Sigmoid colon (tissue), 4 donors: ENCODE measurements around the gene ASB7.

DNA sequence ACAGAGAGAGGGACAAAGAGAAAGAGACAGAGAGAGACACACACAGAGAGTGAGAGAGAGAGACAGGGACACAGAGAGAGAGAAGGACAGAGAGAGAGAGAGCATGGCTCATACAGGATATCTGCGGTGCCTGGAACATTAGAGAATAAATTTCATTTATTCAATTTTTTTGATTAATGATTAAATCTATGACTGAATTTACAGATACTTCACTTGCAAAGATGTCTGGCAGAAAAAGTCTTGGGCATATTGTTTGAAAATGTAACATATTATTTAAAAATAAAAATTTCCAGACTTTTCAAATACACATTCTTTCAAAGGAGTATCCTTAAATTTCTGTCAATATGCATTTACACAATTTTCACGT lies 10.5 kb downstream of the CERS3 start:
- PRO-cap, result no peak
- RAMPAGE, long total RNA, 4 experiments, result no peak in any of the 4 experiments

DNA sequence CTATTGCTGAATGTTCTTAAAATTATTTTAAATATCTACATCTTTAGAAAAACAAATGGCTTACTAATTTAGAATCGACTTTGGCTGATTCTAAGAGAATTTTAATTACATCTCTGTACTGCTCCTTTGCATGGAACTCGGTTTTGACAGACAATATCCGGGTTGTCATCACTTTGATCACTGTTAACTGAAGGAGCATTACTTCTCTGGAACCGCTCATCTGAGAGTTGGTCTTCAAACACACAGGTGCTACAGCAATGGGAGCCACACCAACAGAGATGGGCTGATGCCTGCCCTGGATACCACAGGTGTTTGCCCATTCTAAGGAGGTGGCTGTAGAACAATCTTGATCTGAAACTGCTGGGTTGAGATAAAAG lies 21.6 kb downstream of the LINS1 start:
- PRO-cap, result no peak
- RAMPAGE, long total RNA, 4 experiments, result no peak in any of the 4 experiments

GRCh38 chr15:100602285-100603028 lies at the start of gene ASB7:
TSS of gene ASB7 (plus strand) at chr15:100602589.
- PRO-cap, result unidirectional peak, plus-strand start at chr15:100602606
- RAMPAGE, long total RNA, 4 experiments, result start-site peak on the plus strand in 3 of 4 experiments, at chr15:100602598-100602853 at its widest, 19 to 94 reads per replicate

- PRO-cap, result no peak
- RAMPAGE, long total RNA, 4 experiments, result no peak in any of the 4 experiments
These were observed 67.9 kb downstream of the LRRK1 start for GRCh38 chr15:100987001-100987494.

DNA sequence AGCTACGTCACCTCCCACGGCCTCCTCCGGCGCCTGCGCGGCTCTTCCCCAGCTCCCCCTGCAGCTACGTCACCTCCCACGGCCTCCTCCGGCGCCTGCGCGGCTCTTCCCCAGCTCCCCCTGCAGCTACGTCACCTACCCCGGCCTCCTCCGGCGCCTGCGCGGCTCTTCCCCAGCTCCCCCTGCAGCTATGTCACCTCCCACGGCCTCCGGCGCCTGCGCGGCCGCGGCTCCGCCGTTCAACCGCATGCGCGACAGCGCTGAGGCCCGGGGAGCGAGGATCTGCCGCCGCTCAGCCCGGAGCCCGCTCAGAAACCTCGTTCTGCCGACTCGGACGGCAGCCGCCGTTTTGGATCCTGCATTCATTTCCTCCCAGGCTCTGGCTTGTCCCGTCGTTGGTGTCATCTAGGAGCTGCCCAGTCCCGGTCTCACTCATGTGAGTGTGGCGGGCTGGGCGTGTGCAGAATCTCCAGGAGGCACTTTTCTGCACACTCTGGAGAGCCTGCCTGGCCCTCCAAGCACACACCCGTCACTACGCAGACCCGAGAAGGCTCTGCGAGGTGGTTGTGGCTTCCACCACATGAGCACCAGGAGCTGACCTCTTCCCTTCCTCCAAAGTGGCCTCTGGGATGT lies 165.4 kb downstream of the CHSY1 start:
- PRO-cap, result no peak
- RAMPAGE, long total RNA, 4 experiments, result no peak in any of the 4 experiments

- PRO-cap, result no peak
- RAMPAGE, long total RNA, 4 experiments, result no peak in any of the 4 experiments
These were observed 3.7 kb downstream of the CHSY1 start for GRCh38 chr15:101247907-101248740.

DNA sequence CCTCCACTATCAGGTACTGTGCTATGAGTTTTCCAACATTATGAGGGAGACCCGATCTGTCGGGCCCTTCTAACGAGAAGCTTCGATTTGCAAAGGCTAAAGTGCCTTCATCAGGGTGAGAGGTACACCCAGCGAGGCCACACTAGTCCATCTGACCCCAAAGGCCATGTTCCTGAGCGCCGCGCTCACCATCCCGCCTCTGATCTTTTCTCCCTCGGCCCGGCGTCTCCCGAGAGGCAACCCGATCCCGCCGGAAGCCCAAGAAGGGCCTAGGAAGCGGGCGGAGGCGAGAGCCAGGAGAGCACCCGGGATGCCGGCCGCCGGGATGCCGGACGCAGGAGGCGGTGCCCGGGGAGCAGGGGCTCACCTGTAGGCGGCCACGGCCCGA lies 1.1 kb downstream of the CHSY1 start:
- PRO-cap, result no peak
- RAMPAGE, long total RNA, 4 experiments, result no peak in any of the 4 experiments

DNA sequence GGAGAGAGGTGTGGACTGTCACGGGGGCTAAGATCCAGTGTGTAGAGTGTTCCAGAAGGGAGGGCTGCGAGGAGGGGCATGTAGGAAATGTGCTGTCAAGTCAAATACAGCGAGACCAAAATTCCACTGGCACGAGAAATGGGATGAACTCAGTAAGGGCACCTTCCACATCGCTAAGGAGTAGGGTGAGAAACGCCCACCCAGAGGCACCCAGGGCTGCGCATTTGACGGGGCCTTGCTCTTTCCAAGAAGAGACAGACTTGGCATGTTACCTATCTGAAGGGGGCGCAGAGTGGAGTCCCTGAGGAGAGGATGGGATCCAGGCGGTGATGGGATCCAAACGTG lies 7.8 kb downstream of the SELENOS start:
- PRO-cap, result no peak
- RAMPAGE, long total RNA, 4 experiments, result no peak in any of the 4 experiments

- PRO-cap, result no peak
- RAMPAGE, long total RNA, 4 experiments, result no peak in any of the 4 experiments
These were observed 914 bp upstream of the SELENOS start for GRCh38 chr15:101277838-101278960.

- PRO-cap, result no peak
- RAMPAGE, long total RNA, 4 experiments, result no peak in any of the 4 experiments
These were observed 27.5 kb upstream of the SNRPA1 start for GRCh38 chr15:101322561-101323031.

DNA sequence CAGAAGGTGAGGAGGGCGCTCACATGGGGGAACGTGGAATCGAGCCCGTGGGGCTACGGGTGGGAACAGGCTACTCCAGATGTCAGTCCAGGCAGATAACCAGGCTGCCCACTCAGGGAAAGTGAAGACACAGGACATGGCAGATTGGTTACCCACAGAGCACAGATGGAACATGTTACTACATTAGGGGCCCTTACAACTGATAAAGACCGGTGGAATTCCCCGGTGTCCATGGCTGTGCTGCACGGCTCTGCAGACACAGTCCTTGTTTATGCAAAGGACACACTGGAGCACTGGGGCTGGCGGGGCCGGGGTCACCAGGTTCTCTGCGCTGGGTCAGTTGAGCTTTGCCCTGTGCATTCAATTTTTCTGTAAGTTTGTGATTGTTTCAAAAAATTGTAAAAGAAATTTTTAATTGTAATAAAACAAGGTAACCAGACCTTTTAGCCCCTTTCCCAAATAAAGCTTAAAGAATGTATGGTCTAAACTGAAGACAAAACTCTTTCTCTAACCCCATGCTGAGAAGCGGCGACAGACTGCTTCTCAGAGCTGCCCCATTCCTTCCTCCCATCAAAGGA lies 36.8 kb downstream of the PCSK6 start:
- PRO-cap, result no peak
- RAMPAGE, long total RNA, 4 experiments, result no peak in any of the 4 experiments

GRCh38 chr15:101482191-101483600 lies 6.8 kb downstream of the PCSK6 start:
- PRO-cap, result no peak
- RAMPAGE, long total RNA, 4 experiments, result no peak in any of the 4 experiments

- PRO-cap, result unidirectional peak, minus-strand start at chr15:101489060
- RAMPAGE, long total RNA, 4 experiments, result no peak in any of the 4 experiments
These were observed 617 bp downstream of the PCSK6 start for GRCh38 chr15:101489001-101489178.

DNA sequence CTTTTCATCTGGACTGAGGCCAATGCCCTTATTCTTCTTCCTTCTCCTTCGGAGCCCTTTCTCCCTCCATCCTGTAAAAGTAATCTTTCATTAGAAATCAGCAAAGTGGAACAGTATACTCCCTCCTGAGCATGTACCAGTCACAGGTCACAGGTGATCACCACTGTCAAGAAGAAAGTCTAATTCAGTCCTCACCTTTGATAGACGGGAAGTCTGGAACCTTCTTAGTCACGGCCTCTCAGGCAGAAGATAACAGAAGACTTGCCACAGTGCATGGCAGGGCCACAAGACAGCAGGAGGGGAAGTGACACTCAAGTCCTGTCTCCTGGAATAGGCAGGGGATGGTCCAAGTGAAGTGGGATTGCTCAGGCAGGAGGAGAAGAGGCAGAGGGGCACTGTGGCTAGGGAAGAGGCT lies 11.2 kb upstream of the PCSK6 start:
- PRO-cap, result no peak
- RAMPAGE, long total RNA, 4 experiments, result no peak in any of the 4 experiments

DNA sequence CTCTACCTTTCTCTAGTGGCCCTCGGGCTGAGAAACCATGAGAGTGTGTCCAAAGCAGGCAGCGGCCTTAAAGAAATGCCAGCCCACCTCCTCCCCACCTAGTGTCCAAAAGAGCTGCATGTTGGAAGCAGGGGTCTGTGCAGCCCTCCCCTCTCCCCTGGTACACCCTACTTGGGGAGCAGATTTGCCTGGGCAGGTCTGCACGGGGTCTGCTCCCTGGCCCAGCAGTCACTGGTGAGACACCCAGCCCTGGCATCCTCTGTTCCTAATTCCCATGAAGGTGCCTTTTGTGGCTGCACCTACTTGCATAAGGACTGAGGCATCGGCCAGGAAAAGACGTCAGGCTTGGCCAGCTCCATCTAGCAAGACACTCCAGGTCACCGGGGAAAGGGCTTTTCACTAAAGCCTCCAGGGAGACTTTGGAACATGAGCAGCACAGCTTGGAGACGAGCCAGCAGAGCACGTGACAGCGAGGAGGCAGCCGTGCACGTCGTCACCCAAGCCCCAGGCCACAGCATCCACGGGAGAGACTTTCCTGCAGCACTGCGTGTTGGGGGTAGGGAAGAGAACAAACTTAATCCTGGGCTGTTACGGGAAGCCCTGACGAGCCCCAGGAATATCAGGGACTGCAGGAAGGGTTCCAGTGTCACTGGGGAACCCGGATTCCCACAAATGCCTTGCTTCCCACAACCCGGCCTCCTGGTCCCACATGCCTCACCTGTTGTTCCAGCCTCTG lies 38.8 kb downstream of the TM2D3 start:
- PRO-cap, result no peak
- RAMPAGE, long total RNA, 4 experiments, result no peak in any of the 4 experiments

DNA sequence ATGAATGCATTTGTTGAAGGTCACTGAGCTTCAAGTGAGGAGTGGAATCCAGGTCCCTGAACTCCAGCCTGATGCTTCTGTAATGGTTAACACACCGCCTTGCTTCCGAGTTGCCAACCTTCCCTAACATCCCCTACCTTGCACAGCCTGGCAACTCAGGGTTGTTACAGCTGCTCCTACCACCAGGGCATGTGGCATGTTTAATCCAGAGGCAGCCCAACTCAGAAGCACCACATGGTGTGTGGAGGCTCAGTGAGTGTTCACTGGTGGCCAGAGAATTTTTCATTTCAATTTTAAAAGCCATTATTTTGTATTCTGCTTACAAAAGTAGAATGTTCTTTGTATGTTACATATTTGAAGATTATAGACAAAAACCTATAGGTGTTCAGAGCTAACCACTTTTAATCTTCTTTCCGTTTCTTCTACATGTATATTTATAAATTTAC lies 4.9 kb downstream of the TM2D3 start:
- PRO-cap, result no peak
- RAMPAGE, long total RNA, 4 experiments, result no peak in any of the 4 experiments

GRCh38 chr15:101961408-101961732 lies 149.4 kb downstream of the OR4F15 start:
- PRO-cap, result no peak
- RAMPAGE, long total RNA, 4 experiments, result start-site peak on the plus strand in 4 of 4 experiments, at chr15:101961606-101961629 at its widest, 239 to 345 reads per replicate